ENCODE data around the gene SLC30A1.

- PRO-cap, result no peak
- RAMPAGE, long total RNA, result no peak
Measured at GRCh38 chr1:209775304-209775904, 9.0 kb downstream of the C1orf74 start.

- PRO-cap, result no peak
- RAMPAGE, long total RNA, result no peak
Measured at GRCh38 chr1:209805009-209805887, 694 bp downstream of the IRF6 start.

DNA sequence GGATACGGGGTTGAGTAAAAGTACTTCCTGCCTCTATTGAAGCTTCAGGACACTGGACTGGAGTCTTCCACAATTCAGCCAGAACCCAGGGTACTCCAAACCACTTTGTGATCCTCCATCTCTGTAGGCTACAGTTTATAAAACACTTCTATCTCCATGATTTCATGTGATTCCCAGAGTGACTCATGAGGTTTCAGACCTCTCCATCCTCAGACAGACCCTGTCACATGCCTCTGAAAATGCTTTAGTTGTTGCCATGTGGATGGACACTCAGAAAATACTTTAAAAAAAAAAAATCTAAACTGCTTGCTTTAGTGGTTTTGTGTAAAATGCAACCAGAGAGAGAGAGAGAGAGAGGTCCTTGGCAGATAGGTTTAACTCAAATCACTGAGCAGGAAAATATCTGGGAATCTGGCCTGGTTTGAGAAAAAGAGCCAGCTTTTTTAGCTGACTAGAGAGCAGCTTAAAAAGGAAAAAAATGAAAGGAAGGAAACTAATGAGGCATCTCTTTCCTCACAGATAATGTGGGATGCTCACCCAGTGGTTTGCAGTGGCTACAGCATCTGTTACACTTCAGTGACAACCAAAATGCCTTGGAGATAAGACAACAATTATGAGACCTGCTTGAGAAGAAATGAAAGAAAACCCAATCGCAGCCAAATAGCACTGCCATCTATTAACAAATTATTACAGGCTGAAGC, 54.6 kb upstream of the SYT14 start:
- PRO-cap, result no peak
- RAMPAGE, long total RNA, result no peak

DNA sequence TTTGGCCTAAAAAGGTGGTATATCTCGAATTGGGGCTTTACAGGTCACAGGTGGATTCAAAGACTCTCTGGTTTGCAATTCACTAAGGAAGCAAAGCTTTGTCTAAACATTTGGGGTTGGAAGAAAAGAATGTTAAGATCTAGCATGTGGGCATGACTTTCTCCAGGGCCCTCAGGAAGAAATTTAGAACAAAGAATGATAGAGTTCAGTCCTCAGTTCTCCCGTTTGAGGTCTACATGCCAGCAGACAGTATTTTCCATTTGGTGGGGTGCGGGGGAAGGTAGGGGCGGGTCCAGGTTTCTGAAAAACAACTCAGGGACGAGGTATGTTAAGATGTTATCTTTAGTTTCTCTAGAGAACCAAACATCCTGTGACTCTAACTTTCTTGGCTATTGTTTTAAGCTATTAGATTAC, 42.4 kb upstream of the SYT14 start:
- PRO-cap, result no peak
- RAMPAGE, long total RNA, result no peak

DNA sequence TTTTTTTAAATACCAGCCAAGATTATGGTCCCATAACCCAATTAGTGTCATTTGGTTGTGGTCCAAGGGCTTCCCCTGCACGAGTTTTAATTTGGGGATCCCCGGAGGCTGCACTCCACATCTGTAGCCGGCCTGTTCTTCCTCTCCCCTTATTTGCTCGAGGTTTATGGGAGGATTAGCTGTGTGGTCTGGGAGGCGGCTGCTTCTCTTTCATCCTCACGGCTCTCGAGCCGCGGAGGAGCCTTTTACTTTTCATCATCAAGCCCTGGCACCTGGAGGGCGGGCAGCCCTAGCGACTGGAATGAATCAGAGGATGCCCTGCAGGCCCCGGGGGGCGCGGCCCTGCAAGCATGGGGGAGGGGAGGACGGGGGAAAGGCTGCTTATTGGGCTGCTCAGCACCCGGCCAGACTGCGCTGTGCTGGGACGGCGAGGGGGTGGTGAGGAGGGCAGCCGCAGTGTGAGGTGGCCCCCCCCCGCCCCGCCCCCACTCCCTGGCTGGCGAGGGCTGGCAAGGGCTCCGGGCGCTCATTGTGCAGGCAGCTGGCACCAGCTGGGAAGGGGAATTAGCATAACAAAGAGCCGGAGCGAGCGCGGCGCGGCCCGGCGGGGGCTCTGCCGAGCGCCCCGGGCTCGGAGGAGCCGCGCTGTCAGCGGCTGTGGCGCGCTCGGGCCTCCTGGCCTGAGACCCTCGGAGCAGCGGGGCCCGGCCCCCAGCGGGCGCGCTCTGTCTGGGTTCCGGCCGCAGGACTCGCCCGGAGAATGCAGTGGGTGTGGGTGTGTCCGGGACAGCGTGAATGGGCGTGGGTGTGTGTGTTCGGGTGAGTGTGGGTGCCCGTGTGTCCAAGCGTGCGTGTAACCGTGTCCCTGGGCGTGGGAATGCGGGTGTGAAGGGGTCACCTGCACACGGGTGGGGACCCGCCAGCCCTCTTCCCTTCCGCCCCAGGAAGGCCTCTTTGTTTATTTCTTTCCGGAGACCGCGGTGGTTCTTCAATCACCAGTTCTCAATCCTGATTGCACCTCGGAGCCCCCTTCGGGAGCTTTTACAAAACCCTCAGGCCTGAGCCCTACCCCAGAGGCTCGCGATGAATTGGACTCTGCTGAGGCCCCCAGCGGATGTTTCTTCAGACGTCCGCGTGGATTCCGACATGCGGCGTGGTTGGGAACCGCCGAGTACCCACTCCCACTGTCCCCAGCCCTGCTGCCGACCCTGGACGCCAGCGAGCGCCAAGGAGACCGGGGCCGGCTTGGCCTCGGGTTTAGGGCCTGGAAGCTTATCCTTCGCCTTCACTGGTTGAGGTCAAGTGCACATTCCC, 18.9 kb downstream of the SERTAD4 start:
- PRO-cap, result unidirectional peak, minus-strand start at position 218 of the sequence
- RAMPAGE, long total RNA, result no peak

DNA sequence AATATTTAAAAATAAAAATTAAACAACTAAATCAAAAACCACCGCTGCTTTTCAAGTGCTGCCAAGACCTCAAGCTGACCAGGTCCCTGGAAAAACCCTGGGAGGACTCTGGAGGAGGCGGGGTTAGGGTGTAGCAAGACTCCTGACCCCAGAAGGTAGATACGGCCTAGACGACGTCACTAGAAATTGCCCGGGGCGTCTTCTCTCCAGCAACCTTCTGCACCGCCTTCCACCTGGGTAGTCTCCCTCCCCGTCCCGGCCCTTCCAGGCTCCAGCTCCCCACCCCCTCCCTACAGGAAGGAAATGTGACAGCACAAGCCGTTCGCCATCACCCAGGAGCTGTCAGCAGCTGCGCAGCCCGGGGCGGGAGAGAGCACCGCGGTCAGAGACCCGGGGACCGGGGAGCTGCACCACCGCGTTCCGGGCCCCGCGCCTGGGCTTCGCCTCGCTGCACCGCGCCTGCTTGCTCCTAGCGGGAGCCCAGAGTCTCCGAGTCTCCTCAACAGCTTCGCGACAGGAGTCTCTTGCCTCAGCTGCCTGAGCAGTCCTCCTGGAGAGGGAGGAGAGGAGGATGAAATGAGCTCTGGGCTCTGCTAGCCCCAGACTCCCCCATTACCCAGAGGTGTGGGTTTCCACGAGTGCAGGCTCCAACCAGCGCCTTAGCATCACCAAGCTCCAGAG, 20.1 kb downstream of the SERTAD4 start:
- PRO-cap, result bidirectional peak, plus-strand start at position 356 of the sequence, minus-strand start at position 216 of the sequence
- RAMPAGE, long total RNA, result no peak

GRCh38 chr1:210262670-210263112, 30.1 kb downstream of the SERTAD4 start:
- PRO-cap, result no peak
- RAMPAGE, long total RNA, result no peak

DNA sequence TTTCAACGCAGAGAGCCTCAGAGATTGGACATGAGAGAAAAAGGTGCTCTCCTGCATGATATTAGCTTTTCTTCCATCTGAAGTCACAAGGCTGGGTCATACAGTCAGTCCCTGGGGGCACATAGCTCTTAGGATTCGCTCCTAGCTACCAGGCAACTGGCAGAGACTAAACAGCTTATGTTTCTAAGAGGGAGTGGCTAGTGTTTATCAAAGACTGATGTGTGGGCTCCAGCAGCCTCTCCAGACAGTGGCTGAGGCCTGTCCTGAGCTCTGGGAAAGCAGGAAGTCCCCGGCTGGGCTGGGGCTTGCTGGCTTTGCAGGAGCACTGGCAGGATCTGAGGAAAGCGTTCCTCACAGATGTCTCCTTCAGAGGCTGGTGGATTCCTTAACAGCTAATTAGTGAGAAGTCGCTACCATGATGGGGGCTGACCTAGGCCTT, 33.7 kb upstream of the HHAT start:
- PRO-cap, result no peak
- RAMPAGE, long total RNA, result no peak

DNA sequence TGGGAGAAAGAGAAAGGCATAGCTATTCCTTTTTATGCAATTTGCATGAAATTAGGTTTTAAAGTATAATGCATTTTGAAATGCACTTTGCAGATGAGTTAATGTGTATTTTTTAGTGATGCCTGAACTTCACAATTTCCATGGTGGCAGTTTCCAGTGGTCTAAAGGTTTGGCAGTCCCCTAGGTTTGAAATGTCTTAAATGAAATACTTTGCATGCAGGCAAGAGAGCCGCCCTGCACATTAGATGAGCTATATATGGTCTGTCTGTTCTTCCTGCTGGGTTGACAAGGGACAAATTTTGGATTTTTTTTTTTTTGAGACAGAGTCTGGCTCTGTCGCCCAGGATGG, 81.0 kb downstream of the HHAT start:
- PRO-cap, result no peak
- RAMPAGE, long total RNA, result no peak

- PRO-cap, result no peak
- RAMPAGE, long total RNA, result no peak
Measured at GRCh38 chr1:210682284-210682745, 353.6 kb downstream of the HHAT start.

GRCh38 chr1:211336755-211337802, 10.4 kb downstream of the TRAF5 start:
- PRO-cap, result no peak
- RAMPAGE, long total RNA, result no peak

DNA sequence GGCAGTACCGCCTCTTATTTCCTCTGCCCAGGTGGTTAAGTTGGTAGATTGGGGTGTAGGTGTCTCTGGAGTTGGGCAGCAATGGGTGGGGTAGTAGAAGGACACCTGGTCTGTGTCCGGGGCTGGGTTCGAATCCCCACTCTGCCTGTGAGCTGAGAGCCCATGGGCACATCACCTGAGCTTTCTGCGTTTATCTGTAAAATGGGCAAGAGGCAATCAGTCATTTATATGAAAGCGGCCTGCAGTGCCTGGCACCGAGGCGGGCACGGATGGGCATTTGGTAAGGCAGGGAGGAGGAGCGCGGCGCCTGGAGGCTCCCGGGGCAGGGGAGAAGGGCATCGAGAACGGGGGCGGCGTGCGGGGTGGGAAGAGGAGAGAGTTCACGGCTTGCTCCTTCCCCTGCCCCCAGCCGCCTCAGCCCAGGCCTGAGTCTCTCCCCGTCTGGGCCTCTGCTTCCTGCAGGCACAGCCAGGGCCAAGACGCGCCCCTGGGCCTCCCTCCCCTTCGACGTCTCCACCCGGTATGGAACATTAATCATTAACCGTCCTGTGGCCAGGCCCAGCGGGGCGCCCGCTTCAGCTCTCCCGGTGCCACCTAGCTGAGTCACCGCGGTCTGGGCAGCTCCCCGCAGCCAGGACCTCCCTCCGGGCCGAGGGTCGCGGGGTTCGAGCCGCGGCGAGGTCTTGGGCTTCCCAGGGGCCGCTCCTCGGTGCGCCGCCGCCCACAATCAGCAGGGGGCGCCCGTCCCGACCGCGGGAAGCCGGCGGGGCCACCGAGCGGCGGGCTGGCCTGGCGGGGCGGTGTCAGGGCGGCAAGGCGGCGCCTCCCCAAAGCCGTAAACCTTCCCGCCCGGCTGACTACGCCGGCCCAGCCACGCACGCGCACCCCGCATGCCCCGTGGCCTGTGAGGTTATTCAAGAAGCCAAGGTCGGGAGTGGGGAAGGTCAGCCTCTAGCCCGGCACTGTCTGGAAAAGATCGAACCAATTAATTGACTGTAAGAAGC, 23.2 kb upstream of the RD3 start:
- PRO-cap, result unidirectional peak, minus-strand start at position 443 of the sequence
- RAMPAGE, long total RNA, result no peak

DNA sequence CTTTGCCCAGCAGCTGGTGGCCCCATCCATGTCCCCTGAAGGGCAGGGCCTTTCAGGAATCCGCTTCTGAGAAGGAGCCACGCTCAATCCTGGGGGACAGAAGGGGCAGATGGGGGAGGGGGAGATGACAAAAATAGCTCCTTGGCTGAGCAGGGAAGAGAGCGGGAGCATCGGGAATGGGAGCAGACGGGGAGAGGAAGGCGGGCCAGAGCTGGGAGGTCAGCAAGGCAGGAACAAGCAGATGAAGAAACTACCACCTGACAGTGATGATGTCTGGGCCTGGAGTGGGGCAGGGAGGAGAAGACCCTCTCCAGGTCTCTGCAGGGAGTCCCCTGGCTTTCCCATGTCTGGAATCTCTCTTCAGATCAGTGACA, 40.6 kb downstream of the SLC30A1 start:
- PRO-cap, result no peak
- RAMPAGE, long total RNA, result no peak

DNA sequence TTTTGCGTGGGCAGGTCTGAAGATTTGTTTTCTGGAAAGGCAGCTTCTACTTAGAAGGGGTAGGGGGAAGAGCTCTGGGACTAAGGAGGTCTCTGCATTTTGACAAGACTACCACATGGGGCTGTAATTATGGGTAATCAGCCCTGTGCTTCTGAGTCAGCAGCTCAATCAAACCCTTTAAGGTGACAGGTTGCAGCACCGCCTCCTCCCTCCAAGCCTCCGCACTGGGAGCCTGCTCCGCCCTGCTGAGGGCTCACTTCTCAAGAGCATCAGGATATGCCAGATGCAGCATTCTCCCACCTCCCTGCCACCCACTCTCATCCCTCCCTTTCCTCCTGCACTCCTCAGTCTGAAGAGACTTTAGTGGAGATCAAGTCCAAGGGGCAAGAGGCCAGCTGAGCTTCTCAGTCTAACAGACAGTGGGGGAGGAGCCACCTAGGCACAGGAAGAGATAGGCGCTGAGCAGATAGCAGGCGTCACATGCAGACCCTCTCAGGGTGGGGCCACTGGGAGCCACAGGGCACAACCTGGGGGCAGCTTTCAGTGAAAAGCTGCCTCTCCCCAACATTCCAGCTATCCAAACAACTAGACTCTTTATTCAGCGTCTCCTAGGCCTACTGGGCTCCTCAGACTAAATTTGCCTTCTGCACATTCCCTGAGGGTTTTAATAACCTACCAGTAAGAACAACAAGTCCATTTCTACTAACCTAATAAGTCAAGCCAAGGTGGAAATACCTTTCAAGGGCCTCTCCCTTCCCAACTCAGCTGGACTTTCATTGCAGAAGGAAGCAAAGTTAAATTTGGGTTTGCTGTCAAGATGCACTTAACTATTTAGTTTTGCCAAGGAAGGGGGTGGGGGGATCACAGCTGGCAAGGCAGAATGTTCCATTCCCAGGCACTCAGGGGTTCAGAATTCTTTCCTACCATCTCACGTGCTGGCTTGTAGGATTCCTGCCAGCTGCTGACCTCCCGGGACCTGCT, 30.1 kb downstream of the SLC30A1 start:
- PRO-cap, result no peak
- RAMPAGE, long total RNA, result no peak

DNA sequence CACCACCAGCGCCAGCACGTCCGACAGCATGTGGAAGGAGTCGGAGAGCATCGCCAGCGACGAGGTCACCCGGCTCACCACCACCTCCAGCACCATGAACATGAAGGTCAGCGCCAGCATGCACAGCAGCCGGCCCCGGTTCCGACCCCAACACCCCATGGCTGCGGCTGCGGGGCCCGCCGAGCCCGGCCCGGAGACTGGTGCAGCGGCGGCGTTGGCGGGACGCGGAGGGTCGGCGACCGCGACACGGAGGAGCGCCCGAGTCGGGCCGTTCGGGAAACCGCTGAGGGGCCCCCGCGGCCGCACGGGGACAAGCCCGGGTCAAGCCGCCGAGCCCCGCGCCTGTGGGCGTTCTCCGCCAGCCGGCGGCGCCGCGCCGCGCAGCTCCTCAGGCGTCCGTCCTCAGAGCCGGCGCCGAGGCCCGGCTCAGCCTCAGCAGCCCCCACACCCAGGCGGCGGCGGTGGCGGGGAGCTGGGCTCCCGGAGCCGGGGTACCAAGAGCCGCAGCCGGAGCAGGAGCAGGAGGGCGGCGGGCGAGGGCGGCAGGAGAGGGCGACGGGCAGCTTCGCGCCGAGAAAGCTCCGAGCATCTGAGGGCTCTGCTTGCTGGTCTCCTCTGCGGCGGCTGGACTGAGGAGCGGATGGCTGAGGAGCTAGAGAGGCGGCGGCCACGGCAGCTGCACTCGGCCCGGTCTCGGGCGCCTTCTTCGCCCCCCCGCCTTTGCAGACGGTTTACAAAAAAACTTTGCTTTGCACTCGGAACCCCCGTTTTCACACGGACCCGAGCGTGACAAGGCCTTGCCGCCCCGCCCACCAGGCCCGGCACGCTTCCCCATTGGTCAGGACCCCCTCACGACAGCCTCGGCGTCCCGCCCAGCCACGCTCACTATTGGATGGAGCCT, at the start of gene SLC30A1:
TSS of gene SLC30A1 (minus strand) at position 708 of the 901 bp plus-strand sequence.
- PRO-cap, result unidirectional peak, plus-strand start at position 498 of the sequence; bidirectional peak, plus-strand start outside the sequence, minus-strand start at position 722 of the sequence
- RAMPAGE, long total RNA, result no peak

GRCh38 chr1:211680734-211681411, 5.5 kb upstream of the NEK2 start:
- PRO-cap, result no peak
- RAMPAGE, long total RNA, result no peak

DNA sequence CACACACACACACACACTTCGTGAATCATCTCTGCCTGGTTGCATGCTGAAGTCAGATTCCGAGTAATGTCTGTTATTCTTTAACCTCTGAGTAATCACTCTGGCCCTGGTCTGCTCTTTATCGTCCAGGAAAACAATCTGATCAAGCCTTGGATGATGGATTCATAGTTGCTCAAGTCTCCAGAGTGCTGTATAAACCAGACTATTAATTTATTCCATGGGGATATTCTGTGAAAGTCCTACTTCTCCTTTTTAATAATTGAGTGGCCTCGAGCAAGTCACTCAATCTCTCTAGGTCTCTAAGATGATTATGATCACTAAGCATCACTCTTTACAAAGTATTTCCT, 87.5 kb upstream of the LPGAT1 start:
- PRO-cap, result no peak
- RAMPAGE, long total RNA, result no peak

GRCh38 chr1:212057842-212059183, 22.8 kb downstream of the DTL start:
- PRO-cap, result no peak
- RAMPAGE, long total RNA, result no peak

- PRO-cap, result no peak
- RAMPAGE, long total RNA, result no peak
Measured at GRCh38 chr1:212067920-212068454, 32.4 kb downstream of the DTL start.

- PRO-cap, result no peak
- RAMPAGE, long total RNA, result no peak
Measured at GRCh38 chr1:212158656-212159804, 123.5 kb downstream of the DTL start.

Data from urinary bladder (tissue), 3 donors.